Aortic smooth muscle cell (primary cell): Measurements from ENCODE around the gene FAM110C.

DNA sequence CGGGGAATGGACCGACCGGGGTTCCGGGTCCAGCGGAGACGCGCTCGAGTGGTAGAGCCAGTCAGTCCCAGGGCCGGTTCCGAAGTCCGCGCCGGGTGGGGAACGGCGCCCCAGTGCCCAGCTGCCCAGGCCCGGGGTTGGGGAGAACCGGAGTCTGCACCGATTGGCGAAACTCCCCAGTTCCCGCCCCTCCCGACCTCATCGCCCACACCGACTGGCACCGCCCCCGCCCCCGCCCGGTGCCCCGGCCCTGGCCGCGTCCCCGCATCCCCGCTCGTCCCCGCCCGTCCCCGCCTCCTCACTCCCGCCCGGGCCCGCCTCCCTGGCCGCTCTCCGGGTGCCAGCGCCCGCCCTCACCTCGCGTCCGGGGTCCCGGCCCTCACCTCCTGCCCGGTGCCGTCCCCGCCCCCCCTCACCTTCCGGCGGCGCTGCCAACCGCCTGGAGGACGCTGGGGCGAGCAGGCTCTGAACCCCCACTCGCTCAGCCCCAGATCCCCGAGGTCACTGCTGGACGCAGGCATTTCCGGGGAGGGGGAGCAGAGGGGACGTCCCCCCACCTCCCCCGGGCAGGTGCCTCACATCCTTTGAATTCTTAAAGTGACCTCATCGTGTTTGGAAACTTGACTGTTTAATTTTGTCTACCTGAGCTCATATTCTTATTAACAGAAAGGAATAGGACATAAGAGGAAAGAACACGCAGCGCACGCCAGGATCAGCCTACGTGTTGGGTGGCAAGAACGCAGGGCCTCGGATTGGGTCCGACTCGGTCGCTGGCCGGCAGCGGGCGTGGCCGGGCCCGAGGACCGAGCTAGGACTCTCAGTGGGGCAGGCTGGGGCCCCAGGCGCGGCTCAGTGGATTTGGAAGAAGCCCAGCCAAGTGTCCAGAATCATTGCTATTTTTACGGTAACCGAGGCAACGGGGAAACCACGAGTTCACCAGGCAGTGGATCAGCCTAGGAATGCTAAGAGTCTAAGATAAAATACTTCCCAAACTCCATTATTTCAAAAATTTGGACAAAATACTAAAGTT lies at the start of gene FAM110C:
TSS of gene FAM110C (minus strand) at position 115 of the 1,030 bp plus-strand sequence.
- RRBS = 5% methylated on average over 40 of the region's 84 CpGs

- RRBS = no CpG with 5 or more reads among the region's 4 CpGs
These were observed 83.6 kb downstream of the SH3YL1 start for GRCh38 chr2:180162-180787.

DNA sequence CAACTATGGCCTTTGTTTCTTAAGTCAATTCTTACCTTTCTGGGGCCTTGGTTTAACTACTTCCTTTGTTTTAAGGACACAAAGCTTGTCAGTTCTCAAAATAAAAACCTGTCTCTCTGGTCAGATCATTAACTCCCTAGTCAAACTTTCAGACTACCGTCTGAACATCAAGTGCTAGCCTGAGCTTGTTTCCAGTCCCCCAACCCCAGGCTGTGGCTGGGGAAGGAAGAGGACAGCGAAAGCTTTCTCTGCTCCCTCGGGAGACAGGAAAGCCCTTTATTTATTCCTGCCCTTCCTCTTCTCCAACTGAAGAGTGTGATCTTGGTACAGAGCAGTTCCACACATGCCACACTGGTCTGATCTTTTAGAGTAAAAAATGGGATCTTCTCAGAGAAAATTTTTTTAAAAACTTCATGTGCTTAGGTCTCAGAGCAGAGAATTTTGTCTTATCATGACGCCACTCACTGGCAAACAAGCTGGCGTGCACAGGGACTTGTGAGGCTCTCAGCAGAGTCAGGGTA lies 1.6 kb downstream of the SH3YL1 start:
- RRBS = no CpG with 5 or more reads among the region's 5 CpGs

DNA sequence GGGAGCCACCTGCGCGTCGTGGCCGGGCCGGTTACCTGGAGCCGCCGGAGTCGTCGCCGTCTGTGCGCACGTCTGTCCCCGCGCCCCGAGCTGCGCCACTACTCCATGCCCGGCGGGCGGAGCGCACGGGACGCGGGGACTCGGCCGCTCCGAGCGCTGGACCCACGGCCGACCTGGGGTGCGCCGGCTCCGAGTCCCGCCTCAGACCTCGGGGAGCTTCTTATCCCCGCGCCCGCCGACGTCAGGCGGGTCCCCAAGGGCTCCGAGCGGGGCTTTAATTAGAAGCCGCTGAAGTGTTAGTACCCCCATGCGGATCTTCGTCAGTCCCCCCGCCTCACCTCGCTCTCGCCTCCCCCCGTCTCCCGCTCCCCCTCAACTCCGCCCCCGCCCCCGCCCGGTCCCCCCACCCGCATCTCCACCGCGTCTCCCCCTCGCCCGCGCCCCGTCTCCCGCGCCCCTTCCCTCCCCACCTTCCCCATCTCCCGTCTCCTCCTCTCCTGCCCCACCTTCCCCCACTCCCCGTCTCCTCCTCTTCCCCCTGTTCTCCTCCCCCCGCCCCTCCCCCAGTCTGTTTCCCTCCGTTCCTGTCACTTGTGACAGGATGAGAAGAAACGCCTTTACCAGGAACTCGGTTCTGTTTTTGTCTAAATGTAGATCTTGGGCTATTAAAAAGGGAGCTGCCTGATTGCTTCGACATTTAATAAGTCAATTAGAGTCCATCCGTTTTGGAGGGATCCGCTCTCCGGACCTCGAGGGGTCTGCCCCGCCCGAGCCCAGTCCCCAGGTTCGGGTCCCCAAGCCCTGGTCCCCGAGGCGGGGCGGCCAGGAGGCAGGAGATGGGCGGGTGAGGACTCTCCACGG lies 857 bp upstream of the ALKAL2 start:
- RRBS = 3% methylated on average over 24 of the region's 82 CpGs

DNA sequence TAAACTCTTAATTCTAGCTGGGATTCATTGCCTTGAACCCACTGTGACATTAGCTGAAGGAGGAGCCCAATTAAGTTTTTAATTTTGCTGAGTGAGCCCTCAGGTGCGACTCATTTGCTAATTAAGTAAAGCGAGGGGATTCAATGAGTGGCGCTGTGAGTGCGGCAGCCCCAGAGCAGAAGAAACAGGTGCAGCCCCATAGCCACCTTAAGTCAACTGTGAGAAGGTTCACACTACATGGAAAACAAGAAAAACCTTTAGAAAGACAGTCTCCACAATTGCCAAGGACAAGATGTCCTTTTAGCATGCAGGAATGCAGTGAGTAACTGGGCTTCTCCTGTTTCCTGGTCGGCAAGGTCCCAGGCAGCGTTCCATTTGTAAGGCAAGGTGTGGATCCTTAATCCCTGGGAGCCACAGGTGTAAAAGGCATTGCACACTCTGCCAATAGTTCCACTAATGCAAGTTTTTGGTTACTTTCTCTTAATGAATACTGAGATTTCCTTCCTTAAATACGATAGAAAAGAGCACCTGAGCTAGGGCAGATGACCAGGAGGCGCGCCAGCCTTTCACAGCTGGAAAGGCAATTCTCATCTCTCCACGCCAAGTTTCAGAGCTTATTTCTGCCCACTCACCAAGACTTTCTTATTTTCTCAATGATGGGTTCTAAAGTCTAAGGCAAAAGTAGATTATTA lies 87.6 kb downstream of the TMEM18 start:
- RRBS = no CpG with 5 or more reads among the region's 10 CpGs

DNA sequence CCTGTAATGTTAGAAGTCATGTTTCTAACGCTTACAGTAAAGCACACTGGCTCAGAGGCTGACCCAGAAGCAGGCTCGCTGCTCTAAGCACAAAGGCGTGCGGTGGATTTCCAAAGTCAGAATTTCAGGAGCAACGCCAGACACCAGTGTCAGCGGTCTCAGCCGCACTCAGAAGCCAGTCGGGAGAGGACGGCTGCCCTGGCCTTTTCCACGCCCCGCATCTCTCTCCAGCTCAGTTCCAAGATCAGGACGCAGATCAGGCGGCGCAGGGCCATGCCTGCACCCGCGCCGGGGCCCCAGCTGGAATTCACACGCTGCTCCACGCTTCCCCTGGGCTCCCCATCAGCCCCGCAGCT lies 14.5 kb upstream of the TMEM18 start:
- RRBS = no CpG with 5 or more reads among the region's 20 CpGs

DNA sequence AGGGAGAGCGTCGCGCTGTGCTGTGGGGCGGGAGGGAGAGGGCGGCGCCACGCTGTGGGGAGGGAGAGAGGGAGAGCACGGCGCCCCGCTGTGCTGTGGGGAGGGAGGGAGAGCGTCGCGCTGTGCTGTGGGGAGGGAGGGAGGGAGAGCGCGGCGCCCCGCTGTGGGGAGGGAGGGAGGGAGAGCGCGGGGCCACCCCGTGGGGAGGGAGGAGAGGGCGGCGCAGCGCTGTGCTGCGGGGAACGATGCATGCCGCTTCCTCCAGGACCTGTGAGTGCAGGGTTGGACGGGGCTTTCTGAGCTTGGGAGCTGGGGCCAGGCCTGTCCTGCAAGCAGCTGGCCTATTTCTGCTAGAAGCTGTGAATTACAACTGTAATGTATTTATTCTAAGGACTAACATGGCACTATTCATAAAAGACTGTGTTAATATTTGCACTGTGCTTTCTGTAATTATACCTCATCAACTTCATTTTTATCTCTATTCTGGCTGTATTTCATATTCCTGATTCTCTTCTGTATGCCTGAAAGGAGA lies 106.2 kb downstream of the SNTG2 start:
- RRBS = no CpG with 5 or more reads among the region's 27 CpGs

DNA sequence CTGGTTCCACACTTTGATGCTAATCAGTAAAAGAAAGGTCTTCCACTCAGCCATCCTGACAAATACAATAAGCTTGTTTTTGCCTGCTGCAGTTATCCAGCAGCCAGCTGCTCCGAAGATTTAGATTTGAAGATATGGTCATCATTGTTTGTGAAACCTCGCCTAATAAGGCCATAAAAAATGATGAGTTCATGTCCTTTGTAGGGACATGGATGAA lies 168.6 kb upstream of the TPO start:
- RRBS = no CpG with 5 or more reads among the region's 2 CpGs

DNA sequence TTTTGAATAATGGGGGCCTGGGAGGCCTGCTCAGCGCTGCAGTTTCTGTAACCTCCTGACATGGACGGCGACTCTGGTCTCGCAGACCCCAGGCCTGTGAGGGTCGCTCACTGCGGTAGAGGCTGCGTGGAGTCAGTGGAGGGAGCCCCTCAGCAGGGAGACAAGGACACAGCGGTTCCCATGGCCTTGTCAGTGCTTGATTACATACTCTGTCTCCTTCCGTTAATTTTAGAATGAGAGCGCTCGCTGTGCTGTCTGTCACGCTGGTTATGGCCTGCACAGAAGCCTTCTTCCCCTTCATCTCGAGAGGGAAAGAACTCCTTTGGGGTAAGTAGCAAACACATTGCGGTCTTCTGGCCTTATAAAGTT lies 897 bp downstream of the TPO start:
- RRBS = no CpG with 5 or more reads among the region's 14 CpGs

DNA sequence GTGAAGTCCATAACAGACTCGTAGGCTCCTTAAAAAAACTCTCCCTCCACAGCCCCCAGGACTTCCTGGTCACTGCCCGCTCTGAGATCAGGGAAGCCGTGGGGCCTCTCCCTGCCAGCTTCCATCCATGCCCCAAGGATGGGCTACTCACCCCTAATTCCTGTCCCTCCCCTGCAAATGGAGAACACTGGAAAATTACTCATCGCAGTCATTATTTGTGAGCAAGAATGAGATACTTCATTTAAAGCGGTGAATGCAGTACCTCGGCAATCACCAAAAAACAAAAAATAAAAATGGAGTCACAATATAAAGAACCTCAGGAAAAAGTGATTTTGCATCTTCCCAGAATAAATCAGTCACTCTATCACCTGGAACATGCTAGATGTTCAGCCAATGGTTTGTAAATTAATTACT lies 2.6 kb downstream of the TPO start:
- RRBS = no CpG with 5 or more reads among the region's 6 CpGs

DNA sequence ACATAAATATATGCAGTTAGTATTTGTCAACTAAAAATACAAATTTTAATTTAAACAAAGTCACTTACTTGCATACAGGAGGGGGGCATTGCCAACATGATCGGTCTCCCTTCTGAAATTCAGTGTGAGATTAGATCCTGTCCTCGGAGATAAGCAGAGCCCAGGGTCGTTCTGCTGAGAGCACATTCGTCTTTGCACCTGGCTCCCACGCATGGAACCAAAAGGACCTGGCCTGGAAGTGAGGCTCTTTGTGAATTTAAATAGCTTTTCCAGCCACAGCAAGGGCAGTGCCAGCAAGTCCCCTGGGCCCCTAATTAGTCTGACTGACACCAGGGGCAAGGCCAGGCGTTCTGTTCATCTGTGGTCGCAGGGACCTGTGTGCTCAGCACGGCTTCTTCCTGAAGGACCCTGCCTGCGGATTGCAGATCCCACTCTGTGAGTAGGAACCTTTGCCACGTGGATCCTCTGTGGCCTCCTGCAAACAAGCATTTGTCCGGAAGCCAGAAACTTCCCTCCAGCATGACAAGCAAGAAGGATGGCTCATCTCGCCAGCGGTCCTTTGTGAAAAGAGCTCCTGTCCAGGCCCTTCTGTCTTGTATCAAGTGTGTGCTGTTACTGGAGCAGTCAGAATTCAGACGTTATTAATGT lies 128.6 kb downstream of the TPO start:
- RRBS = no CpG with 5 or more reads among the region's 14 CpGs

GRCh38 chr2:1586941-1587490 lies 157.3 kb downstream of the PXDN start:
- RRBS = 58% methylated on average over 4 of the region's 11 CpGs

GRCh38 chr2:1590521-1591211 lies 153.6 kb downstream of the PXDN start:
- RRBS = 51% methylated on average over 5 of the region's 12 CpGs

- RRBS = 87% methylated on average over 13 of the region's 15 CpGs
These were observed 100.9 kb downstream of the PXDN start for GRCh38 chr2:1643360-1643772.

GRCh38 chr2:1648421-1649875 lies 95.4 kb downstream of the PXDN start:
- RRBS = 96% methylated on average over 18 of the region's 106 CpGs

DNA sequence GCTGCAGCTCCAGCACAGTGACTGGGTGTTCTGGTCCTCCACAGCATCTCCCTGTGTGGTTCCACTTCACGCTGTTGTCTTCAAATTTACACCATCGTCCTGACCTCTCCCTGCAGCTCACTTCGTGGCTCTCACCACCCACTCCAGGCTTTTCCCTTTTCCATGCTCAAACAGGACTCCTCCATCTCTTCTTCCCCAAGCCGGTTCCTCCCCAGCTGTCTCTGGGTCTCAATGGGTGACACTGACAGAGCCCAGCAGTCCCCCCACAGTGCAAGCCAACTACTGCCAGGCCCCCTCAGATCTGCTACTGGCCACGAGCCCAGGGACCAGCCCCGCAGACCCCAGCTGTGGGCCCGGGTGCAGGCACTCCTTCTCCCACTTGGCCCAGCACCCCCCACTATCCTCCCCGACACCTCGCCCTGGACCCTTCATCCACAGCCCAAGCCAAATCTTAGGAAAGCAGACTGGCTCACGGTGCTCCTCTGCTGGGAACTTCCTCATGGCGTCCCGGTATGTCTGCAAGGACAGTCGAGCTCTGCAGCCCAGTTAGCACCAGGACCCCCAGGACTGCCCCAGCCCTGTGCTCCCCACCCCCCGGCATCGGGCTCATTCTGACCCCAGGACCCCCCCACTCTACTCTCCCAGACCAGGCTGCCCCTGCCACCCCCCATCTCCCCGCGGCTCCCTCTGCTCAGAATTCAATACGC lies 86.0 kb downstream of the PXDN start:
- RRBS = 89% methylated on average over 3 of the region's 18 CpGs

DNA sequence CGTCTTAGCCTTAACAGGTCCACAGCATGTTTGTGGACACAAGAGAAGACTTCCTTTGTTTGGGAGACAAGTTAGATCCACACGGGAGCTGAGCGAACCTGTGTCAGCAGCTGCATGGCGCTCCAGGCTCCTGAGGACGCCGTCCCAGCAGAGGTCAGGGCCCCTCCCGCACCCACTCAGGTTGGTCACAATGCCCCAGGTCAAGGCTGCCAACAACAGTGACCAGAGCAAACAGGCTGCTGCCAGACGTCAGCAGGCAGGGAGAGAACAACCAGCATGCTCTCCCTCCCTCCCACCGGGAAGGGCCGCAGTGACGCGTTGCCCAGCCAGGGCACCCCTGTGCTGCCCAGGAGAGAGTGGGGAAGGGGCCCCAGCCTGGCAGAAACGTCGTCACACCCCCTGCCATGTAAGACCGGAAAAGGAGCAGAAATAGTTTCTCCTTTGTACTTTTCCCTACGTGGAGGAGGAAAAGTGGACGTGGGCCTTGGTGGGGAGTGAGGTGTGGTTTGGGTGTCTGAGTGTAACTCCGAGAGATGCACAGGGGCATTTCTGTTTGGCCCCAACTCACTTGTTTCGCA lies 67.9 kb downstream of the PXDN start:
- RRBS = 92% methylated on average over 7 of the region's 19 CpGs

- RRBS = no CpG with 5 or more reads among the region's 12 CpGs
These were observed 2.1 kb downstream of the PXDN start for GRCh38 chr2:1742247-1742567.

DNA sequence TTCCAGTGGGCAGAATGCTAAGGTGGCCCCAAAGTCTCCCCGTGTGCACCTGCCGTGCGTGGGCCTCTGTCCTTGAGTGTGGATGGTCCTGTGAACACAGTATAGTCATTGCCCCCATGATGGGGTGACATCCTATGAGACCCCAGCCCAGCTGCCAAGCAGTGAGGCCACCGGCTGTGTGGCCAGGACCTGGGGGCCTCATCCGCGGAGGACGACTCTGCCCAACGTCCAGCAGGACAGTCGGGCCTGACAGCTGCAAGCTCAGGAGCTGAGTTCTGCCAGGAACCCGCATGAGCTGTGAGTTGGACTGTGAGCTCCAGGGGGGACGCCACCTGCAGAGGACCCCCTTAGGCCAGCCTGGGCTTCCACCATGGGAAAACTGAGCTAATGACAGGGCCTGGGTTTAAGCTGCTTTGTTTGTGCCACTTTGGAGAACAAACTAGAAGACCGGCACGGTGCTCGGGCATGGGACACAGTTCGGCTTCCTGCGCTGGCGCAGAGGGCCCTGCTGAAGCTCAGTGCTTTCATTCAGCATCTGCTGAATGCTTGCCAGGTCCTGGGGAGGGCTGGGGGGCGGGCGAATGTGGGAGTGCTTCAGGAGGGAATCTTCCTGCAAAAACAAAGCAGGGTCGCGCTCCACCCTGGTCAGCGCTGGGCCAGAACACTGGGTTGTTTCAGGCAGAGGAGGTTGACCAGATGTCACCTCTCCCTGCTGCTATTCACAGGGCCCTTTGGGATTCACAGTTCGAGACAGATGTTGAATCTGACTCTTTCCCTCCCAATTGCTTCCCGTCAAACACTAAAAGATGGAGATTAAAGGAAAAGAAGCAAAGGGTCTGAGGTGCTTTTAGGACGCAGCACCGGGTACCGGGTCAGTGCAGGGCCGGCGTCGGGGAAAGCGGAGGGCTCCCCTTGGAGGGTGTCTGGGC lies 81.8 kb upstream of the PXDN start:
- RRBS = no CpG with 5 or more reads among the region's 31 CpGs

DNA sequence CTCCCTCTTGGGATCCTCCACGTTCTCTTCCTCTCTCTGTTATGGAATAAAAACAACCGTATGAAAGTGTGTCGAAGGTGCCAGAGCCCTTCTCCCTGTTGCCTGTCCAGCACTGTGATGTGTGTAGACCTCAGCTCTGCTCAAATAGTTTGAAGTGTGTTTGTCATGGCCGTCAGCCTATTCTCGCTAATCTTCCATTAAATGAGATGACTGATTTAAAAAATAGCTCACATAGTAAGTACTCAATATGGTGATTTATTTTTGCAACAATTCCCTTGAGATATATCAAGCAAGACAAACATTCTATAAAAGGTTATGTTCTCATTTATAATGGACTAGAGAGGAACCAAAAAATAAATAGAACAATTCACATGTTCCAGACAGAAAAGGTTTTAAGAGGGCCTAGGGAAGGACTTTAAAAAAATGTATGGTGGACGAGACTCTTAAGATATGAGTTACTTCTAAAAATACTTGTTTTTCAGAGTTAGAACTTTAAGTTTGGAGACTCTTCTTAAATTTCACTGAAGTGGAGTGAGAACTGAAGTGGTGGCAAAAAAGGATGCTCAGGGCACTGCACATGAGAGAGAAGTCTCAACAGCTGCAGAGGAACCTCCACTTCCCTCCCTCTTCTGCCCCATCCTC lies 84.2 kb upstream of the PXDN start:
- RRBS = no CpG with 5 or more reads among the region's 6 CpGs